Measurements from ENCODE around the gene ALDH1B1.

DNA sequence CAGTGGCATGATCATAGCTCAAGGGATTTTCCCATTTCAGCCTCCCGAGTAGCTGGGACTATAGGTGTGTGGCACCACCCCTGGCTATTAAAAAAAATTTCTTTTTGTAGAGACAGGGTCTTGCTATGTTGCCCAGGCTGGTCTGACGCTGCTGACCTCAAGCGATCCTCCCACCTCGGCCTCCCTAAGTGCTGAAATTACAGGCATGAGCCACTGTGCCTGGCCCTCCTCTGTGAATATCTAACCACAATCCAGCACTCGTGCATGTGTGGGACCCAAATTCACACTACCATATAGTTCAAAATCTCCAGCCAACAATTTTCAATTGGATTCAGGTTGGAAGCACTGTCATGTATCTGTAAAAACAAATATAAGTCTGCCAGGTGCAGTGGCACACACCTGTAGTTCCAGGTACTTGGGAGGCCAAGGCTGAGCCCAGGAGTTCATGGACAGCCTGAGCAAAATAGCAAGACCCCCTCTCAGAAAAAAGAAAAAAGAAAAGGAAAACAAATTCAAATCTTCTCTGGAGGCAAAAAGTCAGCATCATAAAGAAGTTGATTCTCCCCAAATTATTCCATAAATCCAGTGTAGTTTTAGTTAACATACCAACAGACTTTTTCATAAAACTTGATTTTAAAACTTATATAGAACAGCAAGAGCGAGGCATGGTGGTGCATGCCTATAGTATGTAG, 27.5 kb downstream of the DCAF10 start:
- CAGE, long polyA plus RNA = no peak
- RRBS = no CpG with 5 or more reads among the region's 6 CpGs

GRCh38 chr9:37908809-37909340, 4.9 kb upstream of the SLC25A51 start:
- CAGE, long polyA plus RNA = no peak
- RRBS = no CpG with 5 or more reads among the region's 4 CpGs

- CAGE, long polyA plus RNA = no peak
- RRBS = no CpG with 5 or more reads among the region's 17 CpGs
Observed at GRCh38 chr9:37953662-37954621, 50.0 kb upstream of the SLC25A51 start.

DNA sequence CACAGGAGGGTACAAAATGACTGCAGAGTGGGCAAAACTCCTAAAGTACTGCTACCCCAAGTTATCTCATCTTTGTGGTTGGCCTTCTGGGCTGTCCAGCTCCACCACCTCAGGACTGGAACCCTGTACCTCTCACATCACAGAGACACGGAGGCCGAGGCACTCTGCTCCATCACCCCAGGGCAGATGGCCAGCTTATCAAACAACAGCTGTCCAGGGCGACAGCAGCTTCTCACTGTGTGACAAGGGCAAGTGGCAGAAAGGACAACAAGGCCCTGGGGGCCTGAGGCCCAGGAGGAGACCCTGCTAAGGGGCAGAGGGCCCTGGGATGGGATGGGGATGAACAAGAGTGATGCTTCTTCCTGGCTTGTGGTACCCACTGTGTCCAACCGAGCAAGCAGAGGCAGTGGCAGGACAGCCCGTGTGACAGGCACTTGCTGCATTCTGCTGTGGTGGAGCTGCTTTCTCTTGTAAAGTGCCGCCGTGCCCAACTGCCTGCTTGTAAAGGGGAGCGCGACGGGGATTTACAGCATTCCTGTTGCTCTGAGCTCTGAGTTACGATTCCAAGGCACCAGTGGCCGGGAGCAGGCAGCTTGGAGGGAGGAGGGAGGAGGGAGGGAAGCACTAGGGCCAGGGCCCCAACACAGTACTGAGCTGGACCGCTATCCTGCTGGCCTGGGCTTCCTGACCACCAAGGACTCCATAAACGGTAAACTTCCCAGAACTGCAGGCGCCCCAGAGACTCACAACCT, 71.2 kb downstream of the SHB start:
- CAGE, long polyA plus RNA = no peak
- RRBS = no CpG with 5 or more reads among the region's 15 CpGs

- CAGE, long polyA plus RNA = no peak
- RRBS = no CpG with 5 or more reads among the region's 11 CpGs
Observed at GRCh38 chr9:38022835-38023392, 46.1 kb downstream of the SHB start.

DNA sequence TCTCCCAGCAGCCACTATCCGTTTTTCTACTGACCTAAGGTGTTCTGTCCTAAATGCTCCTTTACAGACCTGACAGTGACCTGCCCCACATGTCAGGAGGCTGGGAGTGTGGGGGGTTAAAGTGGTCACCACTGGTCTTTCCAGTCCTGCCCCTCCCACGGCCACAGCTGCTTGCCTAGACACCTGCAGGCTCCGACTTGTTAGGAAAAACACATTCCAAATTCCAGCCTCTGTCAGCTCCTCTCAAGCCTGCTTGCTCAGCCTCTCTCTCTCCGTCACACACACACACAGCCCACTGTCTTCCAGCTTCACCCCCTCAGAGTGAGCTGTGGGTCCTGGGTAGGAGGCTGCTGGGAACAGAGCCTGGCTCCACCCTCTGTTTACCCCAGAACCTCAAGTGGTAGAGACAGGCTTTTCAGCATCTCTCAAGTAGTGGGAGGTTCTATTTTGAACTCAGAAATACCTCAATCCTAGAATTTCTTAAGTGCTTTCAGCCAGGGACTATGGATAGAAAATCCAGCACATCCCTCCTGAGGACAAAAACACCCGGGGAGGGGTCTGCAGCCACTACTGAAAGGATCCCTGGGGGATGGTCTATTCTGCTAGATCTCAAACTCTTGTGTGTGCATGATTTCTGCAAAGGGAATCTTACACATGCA, 44.6 kb downstream of the SHB start:
- CAGE, long polyA plus RNA = no peak
- RRBS = no CpG with 5 or more reads among the region's 5 CpGs

DNA sequence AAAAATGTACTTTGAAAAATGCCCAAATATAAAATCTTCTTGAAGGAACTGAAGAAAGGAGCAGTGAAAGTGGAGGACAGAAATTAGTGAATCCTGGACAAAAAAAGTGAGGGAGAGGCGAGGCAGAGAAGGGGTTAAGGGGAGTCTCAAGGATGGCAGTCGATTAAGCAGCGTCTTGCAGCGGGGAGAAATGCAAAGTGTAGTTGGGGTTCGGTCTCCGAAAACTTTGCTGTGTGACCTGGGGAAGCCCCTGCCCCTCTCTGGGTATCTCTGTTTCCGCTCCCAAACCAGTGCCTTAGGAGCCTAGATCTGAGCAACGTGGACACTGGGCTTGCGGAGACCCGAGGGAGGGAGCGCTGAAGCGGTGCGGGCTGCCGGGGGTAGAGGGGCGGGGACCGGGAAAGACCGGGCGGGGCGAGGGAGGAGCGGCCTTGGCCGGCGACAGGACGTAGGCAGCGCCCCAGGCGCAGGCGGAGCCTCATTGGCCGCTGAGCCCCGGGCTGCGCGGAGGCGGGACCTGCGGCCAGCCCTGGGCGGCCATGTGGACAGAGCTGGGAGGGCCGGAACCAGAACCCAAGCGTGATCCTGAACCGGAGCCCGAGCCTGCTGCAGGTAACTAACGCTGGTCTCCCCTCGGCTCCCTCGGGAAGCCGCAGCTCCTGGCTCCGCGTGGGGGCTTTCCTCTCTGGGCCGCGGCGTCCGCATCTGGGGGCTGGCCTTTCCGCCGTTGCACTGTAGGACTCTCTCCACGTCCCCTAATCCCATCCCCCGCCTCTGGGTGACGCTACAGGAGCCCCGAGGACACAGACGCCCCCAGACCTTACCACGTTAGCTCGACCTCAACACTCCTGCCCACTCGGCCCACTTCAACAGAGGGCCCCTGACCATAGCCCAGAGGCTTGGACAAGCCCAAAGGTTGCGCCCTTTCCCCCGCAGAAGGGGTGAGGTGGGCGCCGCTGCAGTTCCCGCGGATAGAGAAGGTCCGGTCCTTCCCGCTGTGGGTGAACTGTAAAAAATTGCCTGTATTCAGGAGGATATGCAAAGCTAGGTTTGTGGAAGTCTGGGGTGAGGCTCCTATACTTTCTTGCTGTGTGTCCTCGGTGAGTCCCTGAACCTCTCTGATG, at the start of gene ALDH1B1:
Gene ALDH1B1 (plus strand): TSS at position 507 of the 1,124 bp plus-strand sequence.
- CAGE, long polyA plus RNA = no peak
- RRBS = under 1% methylated on average over 14 of the region's 66 CpGs

DNA sequence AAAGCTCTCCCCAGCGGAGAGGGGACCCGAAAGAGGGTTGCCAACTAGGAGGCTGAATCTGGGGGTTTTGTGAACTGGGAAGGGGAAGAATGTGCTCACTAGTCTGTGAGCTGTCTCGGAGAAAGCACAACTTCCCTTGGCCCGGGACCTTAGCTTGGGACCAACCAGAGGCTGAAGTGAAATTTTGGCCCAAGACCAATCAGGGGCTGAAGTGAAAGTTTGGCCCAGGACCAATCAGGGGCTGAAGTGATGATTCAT, 388.3 kb downstream of the CNTNAP3B start:
- CAGE, long polyA plus RNA = no peak
- RRBS = no CpG with 5 or more reads among the region's 4 CpGs

DNA sequence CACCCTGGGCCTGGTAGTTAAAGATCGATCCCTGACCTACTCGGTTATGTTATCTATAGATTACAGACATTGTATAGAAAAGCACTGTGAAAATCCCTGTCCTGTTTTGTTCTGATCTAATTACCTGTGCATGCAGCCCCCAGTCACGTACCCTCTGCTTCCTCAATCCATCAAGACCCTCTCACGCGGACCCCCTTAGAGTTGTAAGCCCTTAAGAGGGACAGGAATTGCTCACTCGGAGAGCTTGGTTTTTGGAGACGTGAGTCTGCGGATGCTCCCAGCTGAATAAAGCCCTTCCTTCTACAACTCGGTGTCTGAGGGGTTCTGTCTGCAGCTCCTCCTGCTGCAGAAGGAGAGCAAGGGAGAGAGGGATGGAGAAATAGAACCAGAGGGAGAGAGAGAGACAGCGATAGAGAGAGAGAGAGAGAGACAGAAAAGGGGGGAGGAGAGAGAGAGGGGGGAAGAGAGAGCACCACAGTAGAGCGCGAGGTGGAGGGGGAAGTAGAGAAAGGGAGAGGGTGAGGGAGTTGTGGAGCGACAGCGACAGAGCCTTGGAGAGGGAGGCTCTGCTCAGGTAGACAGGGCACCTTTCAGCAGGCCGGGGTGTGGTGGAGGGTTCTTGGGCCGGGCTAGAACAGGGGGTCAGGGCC, 1611.2 kb downstream of the SPATA31A7 start:
- CAGE, long polyA plus RNA = no peak
- RRBS = no CpG with 5 or more reads among the region's 16 CpGs

- CAGE, long polyA plus RNA = no peak
- RRBS = no CpG with 5 or more reads among the region's 53 CpGs
Observed at GRCh38 chr9:63385413-63386027, 1899.5 kb downstream of the FOXD4L5 start.

- CAGE, long polyA plus RNA = no peak
- RRBS = no CpG with 5 or more reads among the region's 19 CpGs
Observed at GRCh38 chr9:63708072-63708442, 1577.0 kb downstream of the FOXD4L5 start.

DNA sequence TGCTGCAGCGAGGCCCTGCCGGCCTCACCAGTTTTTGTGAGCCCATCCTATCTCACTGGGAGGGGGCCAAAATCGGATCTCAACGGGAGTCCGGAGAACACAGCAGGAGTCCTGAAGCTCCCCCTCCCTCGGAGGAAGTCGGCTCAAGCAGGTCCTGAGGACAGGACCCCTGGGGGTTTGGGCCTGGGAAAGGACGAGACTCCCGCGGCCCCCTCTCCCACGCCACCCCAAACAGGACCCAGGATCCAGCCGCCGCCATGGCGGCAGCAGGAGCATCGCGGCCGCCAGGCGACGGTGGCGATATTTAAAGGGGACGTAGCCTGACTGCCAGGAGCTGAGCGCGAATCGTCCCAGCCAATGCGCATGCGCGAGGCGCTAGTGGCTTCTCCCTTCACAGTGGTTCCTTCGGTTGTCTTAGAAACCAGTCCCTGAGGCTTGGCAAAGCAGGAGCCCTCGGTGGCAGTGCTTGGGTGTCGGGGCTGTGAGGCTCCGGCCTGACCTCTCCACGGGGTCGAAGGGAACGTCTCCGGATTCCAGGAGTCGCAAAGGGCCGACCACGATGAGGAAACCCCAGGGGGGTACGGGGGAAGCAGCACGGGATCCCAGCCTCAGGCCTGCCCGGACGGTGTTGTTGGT, 101.7 kb upstream of the FOXD4L5 start:
- CAGE, long polyA plus RNA = no peak
- RRBS = no CpG with 5 or more reads among the region's 43 CpGs

- CAGE, long polyA plus RNA = no peak
- RRBS = no CpG with 5 or more reads among the region's 31 CpGs
Observed at GRCh38 chr9:66153989-66154501, 417.1 kb downstream of the FOXD4L4 start.

- CAGE, long polyA plus RNA = no peak
- RRBS = no CpG with 5 or more reads among the region's 35 CpGs
Observed at GRCh38 chr9:67711297-67711776, 147.4 kb upstream of the ANKRD20A1 start.

DNA sequence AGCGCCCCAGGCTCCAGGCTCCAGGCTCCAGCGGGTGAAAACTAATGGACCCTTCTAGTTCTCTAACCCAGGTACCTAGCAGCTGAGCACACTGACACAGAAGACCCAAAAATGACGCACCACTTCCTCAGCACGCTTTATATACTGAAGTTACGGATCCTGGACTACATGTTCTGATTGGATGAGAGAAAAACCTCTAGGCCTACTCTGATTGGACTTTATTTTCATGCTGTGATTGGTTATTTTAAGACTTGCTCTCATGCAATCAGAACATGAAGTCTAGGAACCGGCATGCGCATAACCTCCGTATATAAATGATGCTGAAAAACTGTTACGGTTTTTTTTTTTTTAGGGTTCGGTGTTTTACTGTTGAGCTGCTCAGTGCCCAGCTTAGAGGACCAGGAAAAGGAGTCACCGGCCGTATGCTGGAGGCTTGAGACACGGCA, 26.2 kb upstream of the ANKRD20A1 start:
- CAGE, long polyA plus RNA = no peak
- RRBS = no CpG with 5 or more reads among the region's 13 CpGs

- CAGE, long polyA plus RNA = no peak
- RRBS = no CpG with 5 or more reads among the region's 2 CpGs
Observed at GRCh38 chr9:68355635-68355939, 824 bp upstream of the PGM5 start.

DNA sequence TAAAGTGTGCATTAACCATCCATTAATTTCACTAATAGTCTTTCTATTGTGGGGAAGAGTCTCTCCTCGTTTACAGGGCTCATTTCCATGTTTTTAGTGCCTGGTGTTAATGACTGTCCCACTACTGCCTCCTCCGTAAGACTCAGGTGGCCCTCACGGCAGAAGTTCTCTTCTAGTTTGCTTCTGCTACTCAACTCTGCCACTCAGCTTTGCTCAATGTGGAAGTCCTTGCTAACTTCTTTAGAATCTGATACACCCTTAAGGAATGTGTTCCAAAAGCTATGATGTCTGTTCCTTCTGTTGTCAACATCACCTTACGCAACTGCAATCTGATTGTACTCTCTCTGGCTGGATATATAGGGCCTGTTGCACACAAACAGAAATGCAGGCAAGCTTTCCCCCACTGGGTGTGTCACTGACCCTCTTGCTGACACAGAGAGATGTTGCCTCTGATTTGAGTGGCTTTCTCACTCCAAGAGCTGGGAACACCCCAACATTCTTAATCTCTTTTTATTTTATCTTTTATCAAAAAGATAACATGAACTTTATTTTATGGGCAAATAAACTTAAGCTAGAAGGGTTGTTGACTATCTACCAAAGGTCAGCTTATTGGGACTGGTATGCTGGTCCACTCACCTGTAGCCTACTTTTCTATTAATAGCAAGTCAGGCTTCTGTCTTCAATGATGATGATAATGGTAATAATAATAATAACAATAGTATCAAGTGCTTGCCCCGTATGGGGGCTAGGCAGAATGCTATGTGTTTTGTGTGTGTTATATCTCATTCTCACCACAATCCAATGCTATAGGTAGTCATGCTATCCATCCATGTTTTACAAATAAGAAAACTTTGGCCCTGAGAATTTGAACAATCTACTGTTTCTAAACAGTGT, 25.2 kb downstream of the TMEM252 start:
- CAGE, long polyA plus RNA = no peak
- RRBS = no CpG with 5 or more reads among the region's 5 CpGs

- CAGE, long polyA plus RNA = no peak
- RRBS = no CpG with 5 or more reads among the region's 7 CpGs
Observed at GRCh38 chr9:68538190-68538801, 2.4 kb downstream of the TMEM252 start.

DNA sequence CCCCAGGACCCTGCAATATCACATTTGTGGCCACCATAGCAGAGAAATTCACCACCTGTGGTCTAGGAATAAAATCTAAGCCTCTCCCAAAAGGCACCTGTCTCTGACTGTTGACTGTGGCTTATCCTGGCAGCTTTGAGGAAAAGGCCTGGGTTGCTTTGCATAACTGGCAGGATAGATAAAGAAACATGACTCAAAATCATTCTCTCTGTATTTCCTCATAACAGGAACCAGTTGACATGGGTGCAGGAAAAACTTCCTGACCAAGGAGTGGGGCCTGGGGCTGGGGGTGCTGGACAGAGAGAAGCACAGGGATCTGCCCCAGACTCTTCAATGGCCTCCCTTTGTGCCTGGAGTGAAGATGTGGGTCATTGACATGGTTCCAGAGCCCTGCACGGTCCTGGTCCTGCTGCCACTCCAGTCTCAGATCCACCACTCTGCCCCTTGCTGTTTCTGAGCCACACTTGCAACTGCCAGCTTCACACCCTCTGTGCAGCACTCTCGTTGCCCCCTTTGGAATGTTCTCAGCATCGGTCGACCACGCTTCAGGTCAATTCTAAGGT, 10.0 kb downstream of the PIP5K1B start:
- CAGE, long polyA plus RNA = no peak
- RRBS = no CpG with 5 or more reads among the region's 5 CpGs

GRCh38 chr9:68917478-68918092, 96.3 kb downstream of the PRKACG start:
- CAGE, long polyA plus RNA = no peak
- RRBS = no CpG with 5 or more reads among the region's 4 CpGs